Zone of skin (tissue), 1 donor: ENCODE data around the gene ARHGEF7.

GRCh38 chr13:110560544-110560960, 970 bp downstream of the RAB20 start:
- RRBS = 2% methylated on average over 3 of the region's 4 CpGs

GRCh38 chr13:110563242-110563812, 1.8 kb upstream of the RAB20 start:
- RRBS = no CpG with 5 or more reads among the region's 13 CpGs

DNA sequence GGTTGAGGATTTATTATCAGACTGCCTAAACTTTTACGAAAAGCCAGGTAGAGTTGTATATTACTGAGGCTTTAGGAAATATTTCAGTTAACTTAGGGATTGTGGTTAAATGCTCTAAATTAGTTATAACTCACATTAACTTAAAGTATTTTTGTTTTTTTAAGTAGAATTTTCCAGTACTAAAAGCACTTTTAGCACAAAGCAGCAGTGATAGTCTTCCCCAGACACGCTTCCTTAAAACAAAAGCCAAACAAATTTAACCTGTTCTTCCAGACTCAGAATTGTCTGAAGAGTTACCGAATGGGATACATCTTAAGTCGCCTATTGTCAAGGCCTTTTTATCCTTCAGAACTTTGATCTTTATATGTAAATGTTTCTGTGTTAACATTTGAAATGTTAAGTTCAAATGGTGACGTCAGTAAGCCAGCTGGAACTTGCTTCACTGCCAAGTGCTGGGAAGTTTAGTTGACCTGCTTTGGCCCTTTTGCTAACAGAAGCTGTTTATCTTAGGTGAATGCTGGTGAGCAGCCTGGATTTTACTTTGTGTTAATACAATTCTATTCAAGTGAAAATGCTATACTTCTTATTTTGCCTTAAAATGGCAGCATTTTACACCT, 1.8 kb downstream of the NAXD start:
- RRBS = no CpG with 5 or more reads among the region's 5 CpGs

DNA sequence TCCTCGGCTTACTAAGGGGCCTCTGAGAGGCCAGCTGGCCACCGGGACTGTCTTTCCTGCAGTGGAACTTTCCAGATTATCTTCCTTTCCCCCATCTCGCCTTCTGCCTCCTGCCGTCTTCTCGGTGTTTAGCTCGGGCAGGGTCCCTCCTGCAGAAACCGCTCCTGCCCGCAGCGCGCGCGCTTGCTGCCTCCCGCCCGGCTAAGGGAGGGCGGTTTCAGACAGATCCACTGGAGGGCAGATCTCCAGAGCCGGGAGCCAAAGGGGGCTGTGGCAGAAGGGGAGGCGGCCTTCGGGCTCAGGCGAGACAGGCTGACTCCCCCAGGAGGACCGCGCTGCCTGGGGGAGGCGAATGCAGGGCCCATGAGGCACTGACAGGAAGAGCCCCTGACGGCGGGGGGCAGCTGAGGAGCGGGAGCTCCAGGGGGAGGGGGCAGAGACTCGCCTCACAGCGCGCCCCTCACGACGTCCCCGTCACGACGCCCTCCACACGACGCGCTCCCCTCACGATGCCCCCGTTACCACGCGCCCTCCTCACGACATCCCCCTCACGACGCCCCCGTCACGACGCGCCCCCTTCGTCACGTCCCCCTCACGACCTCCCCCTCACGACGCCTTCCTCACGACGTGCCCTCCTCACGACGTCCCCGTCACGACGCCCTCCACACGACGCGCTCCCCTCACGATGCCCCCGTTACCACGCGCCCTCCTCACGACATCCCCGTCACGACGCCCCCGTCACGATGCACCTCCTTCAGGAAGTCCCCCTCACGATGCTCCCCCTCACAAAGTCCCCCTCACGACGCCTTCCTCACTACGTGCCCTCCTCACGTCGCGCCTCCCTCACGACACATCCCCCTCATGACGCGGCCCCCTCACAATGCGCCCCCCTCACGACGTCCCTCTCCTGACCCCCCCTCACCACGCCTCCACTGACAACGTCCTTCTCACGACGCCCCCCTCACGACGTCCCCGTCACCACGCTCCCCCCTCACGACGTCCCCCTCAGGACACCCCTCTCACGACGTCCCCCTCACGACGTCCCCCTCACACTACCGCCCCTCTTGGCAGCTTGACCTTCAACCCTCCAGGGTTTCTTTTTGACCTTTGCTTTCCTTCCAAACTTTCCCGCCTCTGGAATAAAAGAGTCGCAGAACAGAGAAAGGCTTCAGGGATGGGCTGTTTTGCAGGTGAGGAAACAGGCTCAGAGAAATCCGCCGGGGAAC, 99.5 kb downstream of the ING1 start:
- RRBS = 11% methylated on average over 3 of the region's 104 CpGs

- RRBS = no CpG with 5 or more reads among the region's 5 CpGs
Measured at GRCh38 chr13:110868763-110869109, 46.1 kb downstream of the ANKRD10 start.

DNA sequence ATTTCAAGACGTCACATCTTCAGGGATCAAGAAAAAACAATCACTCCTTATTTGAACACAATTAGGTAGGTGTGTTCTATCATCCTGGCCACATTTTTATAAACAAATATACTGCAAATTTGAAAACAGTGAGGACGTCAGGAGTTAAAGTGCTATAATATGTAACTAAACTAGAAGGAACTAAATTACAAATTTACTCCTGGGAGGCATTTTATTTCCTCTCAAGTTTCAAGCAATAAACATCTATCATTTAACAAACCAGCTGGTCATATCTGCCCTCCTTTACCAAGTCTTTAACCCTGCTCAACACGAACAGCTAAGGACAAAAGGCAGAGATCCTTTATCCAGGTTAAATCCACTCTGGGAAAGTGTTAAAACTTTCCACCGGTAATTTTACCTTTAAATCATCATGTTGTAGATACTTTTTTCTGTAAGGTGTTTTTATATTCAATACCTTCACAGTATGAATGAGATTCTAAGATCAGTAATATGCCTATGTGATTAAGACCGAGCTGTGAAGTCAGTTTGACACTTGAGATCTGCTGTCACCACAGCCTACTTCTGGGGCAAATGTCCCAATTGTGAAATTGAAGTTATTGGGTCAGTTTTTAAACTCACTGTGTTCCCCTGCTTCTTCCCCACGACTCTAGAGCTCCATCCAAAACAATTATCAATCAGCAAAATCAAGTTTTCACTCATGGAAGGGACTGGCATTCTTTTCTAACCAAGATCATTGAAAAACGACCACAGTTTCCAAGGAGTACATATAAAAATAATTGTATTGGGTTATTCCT, 26.3 kb downstream of the ANKRD10 start:
- RRBS = no CpG with 5 or more reads among the region's 7 CpGs

DNA sequence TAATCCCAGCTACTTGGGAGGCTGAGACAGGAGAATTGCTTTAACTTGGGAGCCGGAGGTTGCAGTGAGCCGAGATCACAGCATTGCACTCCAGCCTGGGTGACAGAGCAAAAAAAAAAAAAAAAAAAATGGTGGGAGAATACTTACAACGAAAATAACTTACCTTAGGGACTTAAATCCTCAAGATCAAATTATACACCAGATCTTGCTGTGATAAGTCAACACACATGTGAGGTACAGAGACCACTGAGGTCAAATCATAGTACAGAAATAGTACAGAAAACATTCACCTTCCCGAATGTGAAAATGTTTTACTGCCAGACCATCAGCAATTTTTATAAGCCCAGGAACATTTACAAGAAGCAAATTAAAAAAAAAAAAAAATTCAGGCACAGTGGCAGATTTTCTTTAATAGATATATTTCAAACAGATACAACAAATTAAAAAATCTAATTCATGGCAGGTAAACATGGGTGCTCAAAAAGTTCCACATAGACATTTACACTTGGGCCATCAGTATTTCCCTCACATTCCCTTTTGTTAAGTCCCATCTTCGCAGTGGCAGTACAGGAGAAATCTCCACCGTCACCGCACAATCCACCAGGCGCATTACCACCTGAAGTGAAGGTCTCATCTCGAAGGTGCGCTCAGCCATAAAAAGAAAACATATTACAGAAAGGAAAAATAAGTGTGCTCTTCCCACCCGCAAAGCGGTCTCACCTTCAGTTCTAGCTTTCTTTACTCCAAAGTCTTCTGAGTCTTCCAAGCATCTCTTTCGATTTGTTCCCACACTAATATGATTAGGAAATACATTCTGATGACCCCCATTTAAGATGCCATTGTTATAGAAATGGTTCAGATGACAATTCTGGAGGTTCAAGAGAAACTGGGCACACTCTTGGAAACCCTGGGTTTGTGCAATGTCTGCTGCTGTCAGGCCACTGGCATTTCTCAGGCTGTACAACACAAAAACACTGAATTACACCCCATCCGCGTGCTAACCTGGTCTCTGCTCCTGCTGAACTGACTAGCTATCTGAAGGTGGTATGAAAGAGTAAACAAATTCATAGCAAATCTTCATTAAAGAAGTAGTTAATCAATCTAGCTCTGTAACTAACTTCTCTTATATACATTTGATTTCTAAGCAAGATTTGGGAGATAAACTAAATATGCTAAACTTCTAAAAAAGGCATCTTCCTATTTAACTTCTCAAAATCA, 22.2 kb downstream of the ANKRD10 start:
- RRBS = no CpG with 5 or more reads among the region's 15 CpGs

- RRBS = no CpG with 5 or more reads among the region's 5 CpGs
Measured at GRCh38 chr13:110908397-110909000, 6.4 kb downstream of the ANKRD10 start.

DNA sequence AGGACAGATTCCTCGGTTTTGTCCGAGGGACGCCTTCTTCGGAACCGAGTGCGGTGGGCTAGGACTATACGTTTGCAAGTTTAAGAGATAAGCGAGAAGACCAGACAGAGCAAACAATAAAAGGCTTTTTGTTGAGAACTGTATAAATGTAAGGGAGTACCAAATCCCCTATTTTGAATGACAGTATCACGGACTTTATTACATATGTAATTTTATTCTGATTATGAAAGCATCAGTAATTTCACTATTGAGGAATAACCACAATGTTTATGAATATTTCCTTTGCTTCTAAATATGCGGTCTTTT, 1.1 kb upstream of the ANKRD10 start:
- RRBS = no CpG with 5 or more reads among the region's 10 CpGs

GRCh38 chr13:111115041-111115646, at the start of gene ARHGEF7:
ARHGEF7 (plus strand) TSS chr13:111115310.
- RRBS = 1% methylated on average over 66 of the region's 93 CpGs

DNA sequence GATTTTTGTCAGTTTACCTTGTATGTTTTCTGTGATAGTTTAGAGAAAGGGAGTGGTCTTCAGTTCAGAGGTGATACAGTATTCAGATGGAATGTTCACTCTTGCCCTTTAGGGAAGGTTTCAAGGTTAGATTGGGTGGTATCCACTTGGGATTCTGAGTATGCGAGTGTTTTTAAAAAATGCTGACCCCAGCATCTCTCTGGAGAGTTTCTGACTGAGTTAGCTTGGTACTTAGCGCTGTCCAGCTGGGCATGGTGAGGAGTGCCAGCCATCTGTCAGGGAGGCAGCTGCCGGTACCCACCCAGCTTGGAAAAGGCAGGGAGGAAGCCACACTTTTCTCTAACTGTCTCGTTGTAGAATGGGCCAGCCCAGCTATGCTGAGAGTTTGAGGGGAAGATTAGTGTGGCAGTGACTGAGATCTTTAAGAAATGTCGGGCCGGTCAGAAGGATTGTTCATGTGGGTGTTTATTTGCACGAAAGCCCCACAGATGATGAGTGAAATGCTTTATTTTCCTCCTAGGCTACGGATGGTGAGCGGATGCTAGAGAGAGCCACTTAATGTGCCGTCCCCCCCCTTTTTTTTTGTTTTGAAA, 63.4 kb downstream of the ARHGEF7 start:
- RRBS = no CpG with 5 or more reads among the region's 10 CpGs

DNA sequence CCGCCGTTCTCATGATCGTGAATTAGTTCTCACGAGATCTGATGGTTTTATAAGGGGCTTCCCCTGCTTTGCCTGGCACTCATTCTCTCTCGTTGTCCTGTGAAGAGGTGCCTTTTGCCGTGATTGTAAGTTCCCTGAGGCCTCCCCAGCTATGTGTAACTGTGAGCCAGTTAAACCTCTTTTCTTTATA, 68.9 kb downstream of the ARHGEF7 start:
- RRBS = no CpG with 5 or more reads among the region's 6 CpGs

DNA sequence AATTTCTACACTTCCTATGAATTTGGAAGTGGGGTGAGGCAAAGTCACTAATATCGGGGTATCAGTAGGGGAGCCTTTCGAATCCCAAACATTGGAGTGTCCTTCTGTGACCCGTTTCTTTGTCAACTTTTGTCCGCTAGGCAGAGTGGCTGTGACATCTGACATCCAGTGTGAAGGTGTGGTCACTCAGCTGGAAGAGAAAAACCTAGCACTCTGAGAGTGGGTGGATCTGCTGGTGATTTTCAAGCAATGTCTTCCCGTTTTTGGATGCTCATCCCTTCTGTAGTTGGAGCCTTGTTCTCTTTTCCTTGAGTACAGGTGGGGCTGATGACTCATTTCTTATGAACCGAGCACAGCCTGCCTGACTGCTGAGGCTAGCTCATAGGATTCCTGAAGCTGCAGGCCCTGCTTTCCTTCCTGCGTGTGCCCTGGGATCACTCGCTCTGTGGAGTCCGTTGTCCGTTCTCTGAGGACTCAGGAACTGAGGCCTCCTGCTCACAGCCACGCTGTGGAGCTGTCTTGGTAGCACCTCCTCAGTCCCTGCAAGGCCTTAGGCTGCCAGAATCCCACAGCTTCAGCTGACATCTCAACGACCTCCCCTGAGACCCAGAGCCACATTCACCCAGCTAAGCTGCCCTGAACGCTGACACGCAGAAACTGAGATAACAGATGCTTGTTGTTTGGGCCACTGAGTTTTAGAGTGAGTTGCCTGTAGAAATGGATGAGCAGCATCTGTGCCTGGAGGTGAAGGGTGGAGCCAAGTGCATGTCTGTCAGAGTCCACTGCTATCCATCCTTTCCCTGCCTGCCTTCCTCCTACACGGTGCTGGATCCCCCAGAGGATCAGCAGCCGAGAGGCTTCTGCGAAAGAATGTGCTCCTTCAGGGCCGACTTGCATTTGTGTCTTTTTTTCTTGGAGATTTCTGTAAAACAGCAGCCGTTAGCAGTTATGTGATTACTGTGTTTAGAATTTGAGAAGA, 72.9 kb downstream of the ARHGEF7 start:
- RRBS = no CpG with 5 or more reads among the region's 19 CpGs

- RRBS = no CpG with 5 or more reads among the region's 15 CpGs
Measured at GRCh38 chr13:111240931-111241472, 79.4 kb upstream of the TEX29 start.

- RRBS = no CpG with 5 or more reads among the region's 9 CpGs
Measured at GRCh38 chr13:111281631-111282239, 38.7 kb upstream of the TEX29 start.

DNA sequence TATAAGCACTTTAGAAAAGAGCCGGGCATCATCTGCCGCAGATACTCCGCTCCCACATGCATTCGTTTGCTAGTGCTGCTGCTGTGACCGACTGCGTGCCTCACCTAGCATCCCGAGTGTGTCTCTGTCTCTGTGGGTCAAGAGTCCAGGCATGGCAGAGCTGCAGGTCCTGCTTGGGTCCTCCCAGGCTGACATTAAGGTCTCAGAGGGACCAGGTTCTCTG, 7.9 kb upstream of the TEX29 start:
- RRBS = no CpG with 5 or more reads among the region's 7 CpGs

- RRBS = no CpG with 5 or more reads among the region's 3 CpGs
Measured at GRCh38 chr13:111860167-111860744, 206.7 kb upstream of the SOX1 start.

DNA sequence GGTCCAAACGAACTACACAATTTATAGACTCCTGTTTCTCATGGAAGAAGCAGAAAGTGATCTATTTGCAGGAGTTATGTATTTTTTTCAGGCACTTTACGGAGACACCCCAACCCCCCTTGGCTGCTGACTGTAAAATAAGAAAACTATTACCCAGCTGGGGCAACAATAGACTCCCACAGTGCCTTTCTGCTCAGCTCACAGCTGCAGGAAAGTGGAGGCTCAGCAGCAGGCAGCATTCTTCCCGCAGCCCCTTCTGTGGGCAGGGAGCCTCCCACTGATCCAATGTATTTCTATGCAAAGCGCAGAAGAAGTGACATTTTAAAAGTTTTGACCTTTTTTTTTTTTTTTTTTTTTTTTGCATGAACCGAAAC, 95.0 kb downstream of the SOX1 start:
- RRBS = no CpG with 5 or more reads among the region's 5 CpGs

DNA sequence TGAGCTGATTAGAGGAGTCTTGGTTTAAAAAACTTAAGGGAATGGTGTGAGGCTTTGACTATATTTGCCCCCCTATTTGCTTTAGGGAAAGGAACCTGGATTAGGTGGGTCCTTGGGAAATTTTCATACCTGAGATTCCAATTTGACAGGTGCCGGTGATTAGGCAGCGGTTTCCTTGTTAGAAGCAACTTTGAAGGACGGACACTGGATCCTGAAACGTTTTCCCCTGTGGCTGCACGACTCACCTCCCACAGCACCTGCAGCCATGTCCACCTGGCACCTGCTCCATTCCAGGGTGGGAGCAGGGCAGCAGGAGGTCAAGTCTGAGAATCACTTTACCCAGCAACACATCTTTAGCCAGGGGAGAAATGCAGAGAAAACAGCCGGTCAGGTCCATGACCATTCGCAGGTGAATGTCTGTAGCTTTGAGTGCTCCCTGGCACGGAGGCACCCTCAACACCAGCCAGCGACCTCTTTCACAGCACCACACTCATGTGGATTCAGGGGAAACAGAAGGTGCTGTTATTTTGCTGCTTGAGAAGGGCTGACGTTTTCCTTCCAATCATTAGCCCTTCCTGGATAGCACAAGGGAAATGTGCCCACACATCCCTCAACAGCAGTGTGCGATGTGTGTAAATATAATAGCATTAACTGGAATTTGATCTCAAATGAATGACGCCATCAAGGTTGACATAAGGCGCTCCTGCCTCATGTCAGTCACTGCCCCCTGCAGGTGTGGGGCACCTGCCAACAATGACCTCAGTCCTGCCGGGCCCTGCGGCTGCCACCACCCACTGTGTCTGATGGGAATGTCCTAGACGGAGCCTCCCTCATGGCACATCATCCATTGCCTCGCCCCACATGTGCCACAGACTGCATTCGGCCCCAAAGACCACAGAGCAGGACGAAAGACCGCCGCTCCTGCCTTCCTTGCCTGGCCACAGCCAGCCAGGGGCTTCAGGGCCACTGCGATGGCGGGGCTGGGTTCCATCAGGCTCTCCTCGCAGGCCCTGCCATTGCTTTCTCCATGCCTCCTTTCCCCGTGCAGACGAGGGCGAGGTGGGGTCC, 146.3 kb downstream of the SOX1 start:
- RRBS = no CpG with 5 or more reads among the region's 27 CpGs